BJ (cell line): Measurements from ENCODE around the genes XAF1, TEKT1 and SLC16A13.

GRCh38 chr17:6574902-6575760 is 18.8 kb upstream of the PITPNM3 start:
- CAGE, long polyA plus RNA: no peak
- RRBS: 13% methylated on average over 2 of the region's 23 CpGs

- CAGE, long polyA plus RNA: no peak
- RRBS: no CpG with 5 or more reads among the region's 15 CpGs
These were observed 27.0 kb downstream of the SLC13A5 start for GRCh38 chr17:6685859-6686810.

- CAGE, long polyA plus RNA: no peak
- RRBS: no CpG with 5 or more reads among the region's 5 CpGs
These were observed 7.6 kb upstream of the SLC13A5 start for GRCh38 chr17:6720653-6721295.

DNA sequence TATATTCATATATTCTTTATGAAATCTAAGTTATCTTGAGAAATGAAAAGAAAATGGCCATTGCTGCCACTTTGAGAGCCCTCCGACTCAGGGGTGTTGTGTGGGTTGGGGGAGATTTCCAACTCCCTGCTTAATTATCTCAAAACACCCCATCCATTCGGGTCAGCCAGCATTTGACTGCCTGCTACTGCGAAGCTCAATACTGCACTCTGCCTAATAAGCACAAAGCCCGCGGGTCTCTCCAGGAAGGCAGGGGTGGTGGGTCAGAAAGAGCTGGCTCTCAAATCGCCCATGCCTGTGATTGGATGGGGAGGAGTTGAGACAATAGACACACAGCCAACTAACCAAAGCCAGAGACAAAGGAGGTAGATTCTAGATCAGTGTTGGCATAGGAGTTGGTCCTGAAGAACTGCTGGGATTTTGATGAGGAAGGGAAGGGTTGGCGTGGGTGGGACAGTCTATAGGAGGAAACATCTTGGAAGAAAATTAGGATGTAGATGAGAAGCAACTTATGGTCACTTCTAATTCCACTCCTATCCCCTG is 2.3 kb upstream of the XAF1 start:
- CAGE, long polyA plus RNA: no peak
- RRBS: no CpG with 5 or more reads among the region's 7 CpGs

DNA sequence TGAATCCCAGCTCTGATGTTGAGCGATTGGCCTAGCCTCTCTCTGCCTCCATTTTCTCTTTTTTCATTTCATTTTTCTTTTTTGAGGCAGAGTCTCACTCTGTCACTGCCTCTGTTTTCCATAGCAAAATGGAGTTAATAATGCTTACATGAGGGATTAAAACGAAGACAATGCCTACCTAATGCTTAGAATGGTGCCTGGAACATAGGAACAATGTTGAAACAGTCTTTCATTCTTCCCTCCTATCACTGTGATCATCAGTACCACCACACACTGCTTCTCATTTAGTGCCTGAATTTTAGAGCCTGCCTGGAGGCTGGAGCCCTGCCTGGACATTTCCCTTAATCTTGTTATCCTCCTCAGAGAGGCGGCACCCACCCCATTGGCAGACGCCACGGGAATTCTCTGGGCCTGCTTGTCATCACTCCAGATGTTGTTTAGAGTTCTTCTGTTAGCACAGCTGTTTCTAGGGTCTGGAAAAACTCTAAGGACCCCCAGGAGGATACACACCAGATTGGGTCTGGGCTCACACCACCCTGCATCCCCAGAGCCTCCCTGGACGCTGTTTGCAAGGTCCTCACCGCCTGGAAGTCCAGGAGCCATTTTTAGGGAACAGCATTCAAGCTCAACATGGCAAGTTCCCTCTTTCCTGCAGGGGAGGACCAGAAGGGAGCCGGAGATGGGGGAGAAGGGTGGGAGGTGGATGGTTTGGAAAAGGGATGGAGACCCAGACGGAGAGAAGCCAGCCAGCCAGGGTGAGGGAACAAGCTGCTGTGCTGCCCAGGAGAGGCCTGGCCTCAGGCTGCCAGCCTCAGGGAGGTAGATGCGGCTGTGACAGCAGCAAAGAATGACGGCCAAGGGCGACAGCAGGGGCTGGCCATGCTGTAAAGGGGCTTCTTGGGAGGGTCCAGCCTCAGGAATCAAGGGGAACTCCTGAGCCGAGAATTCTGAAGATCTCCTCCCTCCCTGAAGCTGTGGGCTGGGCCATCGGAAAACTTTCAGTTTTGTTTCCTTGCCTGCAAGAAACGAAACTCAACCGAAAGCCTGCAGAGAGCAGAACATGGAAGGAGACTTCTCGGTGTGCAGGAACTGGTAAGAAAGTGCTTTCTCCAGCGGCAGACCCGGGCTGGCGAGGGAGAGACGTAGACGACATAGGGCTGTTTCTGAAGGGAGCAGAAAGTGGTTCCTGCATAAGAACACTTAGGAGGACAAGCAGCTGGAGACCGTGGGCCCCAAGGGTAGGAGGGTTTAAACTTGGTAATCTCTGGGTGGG is at the start of gene XAF1:
Gene XAF1 (plus strand): TSS at position 1,028 of the 1,273 bp plus-strand sequence.
- CAGE, long polyA plus RNA: start-site peak on the plus strand centred at position 406 of the sequence, 72 bp wide, 165 and 91 reads in 2 replicates; start-site peak on the plus strand centred at position 1,043 of the sequence, 30 bp wide, 970 and 907 reads in 2 replicates
- RRBS: no CpG with 5 or more reads among the region's 23 CpGs

DNA sequence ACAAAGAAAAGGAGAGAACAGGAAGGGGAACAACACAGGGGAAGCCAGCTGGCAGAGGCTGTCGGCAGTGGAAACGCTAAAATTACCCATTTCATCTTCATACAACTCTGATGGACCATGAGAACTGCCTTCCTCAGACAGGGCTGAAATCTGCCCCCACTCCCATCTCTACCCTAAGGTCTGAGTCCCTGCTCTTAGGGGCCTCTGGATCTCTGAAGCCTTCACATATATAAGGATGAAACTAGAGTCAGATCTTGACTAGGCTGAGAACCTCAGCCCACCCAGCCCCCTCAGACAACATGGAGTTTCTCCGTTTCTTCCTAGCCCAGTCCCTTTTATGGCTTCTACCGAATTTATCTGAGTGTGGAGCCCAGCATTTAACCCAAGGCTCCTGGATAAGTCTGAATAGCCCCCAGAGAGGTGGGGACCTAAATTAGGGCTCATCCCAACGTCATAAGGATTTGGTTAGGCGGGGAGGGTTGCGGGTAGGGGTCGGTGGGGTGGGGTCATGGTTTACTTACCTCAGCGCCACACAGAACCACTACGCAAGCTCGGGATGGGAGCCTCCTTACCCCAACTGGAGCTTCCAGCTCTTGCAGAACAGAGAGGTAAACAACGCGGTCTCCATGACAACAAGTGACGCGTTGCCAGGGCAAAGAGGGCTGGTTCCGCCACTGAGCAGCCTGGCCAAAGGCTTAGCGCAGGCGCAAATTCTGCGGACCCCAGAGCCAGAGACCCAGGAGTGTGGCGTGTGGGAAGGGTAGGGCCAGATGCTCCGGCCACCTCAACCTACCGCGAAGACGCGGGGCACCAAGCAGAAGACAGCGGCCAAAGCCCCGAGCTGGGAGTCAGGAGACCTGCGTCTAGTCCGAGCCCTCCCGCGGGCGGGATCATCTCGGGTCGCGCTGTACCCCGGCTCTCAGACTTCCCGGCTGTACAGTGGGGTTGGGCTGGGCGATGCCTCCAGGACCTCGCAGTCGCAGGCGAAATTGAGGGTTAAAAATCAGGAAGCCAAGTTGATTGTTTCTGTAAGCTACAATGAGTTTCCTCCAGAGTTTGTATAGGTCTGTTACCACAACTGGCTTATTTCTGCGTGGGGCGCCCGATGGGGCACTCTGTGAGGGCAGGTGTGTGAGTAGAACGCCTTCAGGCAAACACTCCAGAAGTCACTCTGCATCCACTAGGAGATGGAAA is at the start of gene TEKT1:
Gene TEKT1 (minus strand): TSS at position 602 of the 1,194 bp plus-strand sequence.
- CAGE, long polyA plus RNA: no peak
- RRBS: no CpG with 5 or more reads among the region's 45 CpGs

DNA sequence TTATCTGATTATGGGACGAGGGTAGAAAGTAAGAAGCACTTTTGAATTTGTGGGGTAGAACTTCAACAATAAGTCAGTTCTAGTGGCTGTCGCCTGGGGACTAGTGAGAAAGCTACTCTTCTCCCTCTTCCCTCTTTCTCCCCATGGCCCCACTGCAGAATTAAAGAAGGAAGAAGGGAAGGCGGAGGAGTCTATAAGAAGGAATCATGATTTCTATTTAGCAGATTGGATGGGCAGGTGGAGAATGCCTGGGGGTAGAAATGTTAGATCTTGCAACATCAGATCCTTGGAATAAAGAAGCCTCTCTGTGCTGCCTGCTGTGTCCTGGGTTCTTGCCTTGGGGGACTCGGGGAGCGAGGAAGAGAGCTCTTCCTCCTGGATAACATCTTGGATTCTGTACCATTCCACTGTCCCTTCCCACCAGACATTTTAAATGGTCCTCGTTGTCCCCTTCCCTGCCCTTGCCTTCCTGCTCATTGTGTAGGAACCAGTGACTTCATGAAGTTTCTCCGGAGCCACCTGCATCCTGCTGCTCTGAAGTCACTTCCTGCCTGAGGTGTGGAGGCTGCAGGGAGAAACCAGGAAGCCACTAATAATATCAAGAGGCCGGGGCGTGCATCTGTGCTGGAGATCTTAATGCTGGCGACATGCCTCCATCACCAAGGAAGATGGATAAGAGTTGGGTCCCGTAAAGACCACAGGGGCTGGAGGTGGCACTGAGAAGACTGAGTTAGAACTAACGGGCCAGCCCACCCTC is 6.3 kb upstream of the SLC16A13 start:
- CAGE, long polyA plus RNA: no peak
- RRBS: 61% methylated on average over 2 of the region's 12 CpGs

DNA sequence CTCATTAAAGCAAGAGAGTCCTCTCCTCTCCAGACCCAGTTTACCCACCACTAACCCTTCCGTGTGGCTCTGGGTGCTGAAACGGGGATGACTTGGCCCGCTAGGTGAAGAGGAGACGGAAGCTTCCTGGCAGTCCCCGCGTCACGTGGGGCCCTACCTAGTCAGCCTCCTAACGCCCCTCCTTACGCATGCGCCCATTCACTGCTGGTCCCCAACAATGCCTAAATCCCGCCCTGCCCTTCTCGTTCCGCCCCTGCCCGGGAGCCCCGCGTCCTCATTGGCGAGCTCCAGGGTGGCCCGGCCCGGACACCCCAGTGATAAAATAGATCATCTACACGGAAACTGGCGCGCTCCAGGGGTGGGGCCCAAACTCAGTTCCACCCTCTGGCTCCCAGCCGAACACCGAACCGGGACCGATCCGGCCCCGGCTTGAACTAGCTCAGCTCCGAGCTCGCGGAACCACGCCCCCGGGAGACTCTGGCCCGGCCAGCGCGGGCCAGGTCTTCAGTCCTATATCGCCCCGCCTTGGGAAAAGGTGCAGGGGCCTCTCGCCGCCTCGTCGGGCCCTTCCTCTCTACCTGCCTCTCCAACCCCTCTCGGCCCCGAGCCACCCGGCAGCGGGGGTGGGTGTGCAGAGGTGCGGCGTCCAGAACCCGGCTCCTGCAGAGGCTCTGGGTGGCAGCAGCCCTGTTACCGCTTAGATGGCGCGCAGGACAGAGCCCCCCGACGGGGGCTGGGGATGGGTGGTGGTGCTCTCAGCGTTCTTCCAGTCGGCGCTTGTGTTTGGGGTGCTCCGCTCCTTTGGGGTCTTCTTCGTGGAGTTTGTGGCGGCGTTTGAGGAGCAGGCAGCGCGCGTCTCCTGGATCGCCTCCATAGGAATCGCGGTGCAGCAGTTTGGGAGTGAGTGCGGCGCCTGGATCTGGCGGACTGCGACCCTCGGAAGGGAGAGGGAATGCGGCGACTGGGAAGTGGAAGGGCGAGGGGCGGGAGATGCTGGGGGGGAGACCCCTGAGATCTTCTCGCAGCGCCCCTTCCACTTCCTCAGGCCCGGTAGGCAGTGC is at the start of gene SLC16A13:
Gene SLC16A13 (plus strand): TSS at position 334 of the 1,061 bp plus-strand sequence.
- CAGE, long polyA plus RNA: no peak
- RRBS: 2% methylated on average over 21 of the region's 79 CpGs

GRCh38 chr17:7137179-7137574 is 22.6 kb upstream of the ASGR2 start:
- CAGE, long polyA plus RNA: no peak
- RRBS: no CpG with 5 or more reads among the region's 11 CpGs

DNA sequence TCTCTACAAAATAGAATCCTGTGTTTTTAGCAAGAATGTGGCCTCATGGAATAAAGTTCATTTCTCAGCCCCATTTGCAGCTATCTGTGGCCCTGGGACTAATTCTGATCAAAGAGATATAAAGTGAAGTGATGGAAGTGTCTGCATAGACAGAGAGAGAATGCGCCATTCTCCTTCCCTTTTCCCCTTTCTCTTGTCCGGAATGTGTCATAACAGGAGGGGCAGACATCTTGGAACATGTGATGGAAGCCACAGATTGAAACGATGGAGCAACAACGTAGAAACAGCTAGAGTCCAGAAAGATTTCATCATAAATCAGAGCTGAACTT is 11.4 kb downstream of the ASGR1 start:
- CAGE, long polyA plus RNA: no peak
- RRBS: no CpG with 5 or more reads among the region's 4 CpGs

- CAGE, long polyA plus RNA: no peak
- RRBS: no CpG with 5 or more reads among the region's 24 CpGs
These were observed 2.0 kb downstream of the DLG4 start for GRCh38 chr17:7214947-7216244.

- CAGE, long polyA plus RNA: no peak
- RRBS: no CpG with 5 or more reads among the region's 6 CpGs
These were observed 6.3 kb downstream of the DVL2 start for GRCh38 chr17:7228030-7228331.

- CAGE, long polyA plus RNA: start-site peak on the minus strand at chr17:7238196-7238294, 30 and 15 reads in 2 replicates
- RRBS: 2% methylated on average over 54 of the region's 96 CpGs
These were observed 1.1 kb downstream of the PHF23 start for GRCh38 chr17:7237837-7238864.

DNA sequence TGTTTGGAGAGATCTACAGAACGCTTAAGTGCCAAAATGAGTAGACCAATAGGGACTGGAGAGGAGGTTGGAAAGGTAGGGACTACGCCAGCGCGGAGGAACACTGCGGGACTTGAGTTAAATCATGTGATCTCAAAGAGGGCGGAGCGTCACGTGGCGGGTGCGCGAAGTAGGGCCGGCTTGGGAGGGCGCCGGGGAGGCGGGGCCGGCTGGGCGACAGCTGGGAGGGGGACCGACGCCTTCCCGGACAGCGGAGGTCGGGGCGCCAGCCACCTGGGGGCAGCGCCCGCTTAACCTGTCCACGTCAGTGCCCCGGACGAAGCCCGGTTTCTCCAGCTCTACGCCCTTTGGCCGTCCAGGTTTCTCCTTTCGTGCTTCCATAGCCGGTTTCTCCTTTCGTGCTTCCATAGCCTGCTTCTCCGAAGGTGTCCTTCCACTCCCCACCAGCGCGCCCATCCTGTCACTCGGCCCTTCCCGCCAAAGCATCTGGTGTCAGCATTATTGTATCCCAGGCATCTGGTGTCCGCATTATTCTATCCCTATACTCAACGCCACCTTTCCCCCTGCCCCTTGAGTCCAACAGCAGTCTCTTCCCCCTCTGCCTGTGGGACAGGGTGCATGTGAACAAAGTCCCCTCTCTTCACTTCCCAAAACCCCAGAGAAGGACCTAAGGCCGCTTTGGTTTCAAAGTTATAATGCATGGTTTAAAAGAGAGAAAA is 824 bp upstream of the GABARAP start:
- CAGE, long polyA plus RNA: no peak
- RRBS: 1% methylated on average over 16 of the region's 42 CpGs

DNA sequence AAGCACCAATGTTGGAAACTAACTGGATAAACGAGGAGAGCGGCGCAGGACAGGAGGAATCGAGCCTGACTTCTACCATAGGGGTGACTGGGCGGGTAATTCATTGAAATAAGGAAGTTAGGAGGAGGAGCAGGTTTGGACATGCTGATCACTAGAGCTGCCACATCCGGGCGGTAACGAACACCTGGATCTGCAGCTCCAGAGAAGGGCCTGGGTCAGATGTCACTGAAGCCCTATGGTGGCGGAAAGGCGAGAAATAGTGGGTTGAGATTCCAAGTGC is 1.2 kb upstream of the SLC2A4 start:
- CAGE, long polyA plus RNA: no peak
- RRBS: no CpG with 5 or more reads among the region's 10 CpGs

- CAGE, long polyA plus RNA: no peak
- RRBS: 70% methylated on average over 2 of the region's 25 CpGs
These were observed 907 bp upstream of the YBX2 start for GRCh38 chr17:7295275-7295816.

DNA sequence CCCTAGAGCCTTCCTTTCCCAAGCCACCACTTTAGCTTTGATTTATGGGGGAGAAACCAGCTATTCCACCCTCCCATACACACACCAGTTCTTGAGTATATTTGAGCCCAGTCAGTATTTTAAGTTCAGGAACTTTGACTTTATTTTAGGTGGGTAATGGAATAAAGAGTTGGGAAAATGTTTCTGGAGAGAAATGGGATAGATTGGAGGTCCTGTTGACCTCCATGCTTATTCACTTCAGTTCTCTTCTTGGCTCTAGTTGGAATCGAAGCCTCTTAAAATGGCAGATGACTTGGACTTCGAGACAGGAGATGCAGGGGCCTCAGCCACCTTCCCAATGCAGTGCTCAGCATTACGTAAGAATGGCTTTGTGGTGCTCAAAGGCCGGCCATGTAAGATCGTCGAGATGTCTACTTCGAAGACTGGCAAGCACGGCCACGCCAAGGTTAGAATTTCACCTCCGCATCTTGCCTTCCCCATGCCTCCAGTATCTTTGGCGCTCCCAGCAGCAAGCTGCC is 2.0 kb downstream of the EIF5A start:
- CAGE, long polyA plus RNA: no peak
- RRBS: no CpG with 5 or more reads among the region's 11 CpGs

DNA sequence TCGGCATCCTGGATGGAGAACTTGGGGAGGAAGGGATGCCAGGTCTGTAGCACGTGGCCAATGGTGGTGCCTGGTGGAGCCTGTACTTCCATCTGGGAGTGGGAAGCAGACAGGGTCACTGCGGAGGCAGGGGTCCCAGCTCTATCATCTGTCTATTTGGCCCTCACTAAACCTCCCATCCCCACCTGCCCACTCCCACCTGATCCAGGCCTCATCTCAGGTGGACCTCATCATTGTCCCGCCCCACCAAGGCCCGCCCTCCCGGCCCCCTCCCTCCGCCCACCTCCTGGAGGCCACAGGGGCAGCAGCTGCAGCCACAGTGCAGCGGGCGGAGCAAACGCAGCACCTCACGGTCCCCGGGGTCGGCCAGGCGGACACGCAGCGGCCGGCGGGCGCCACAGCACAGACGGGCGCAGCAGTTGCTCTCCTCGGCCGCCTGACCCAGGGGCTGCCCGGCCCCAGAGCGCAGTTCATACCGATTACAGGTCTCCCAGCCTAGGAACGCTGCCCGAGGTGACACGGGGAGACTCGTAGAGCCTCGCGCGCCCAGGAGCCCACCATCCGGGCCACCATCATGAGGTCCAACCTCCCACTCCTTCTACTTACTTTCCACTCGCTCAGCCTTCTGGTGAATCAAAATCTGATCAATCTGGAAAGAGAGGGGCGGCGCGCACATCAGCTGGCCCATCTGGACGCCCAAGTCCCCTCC is 1.3 kb downstream of the PLSCR3 start:
- CAGE, long polyA plus RNA: no peak
- RRBS: 36% methylated on average over 22 of the region's 39 CpGs

GRCh38 chr17:7557056-7557682 is 1.4 kb upstream of the TNFSF13 start:
- CAGE, long polyA plus RNA: no peak
- RRBS: no CpG with 5 or more reads among the region's 19 CpGs

- CAGE, long polyA plus RNA: no peak
- RRBS: no CpG with 5 or more reads among the region's 1 CpG
These were observed 3.3 kb downstream of the SENP3 start for GRCh38 chr17:7565116-7565344.